IMR-90 (cell line): ENCODE results near the genes CA6 and CTNNBIP1.

DNA sequence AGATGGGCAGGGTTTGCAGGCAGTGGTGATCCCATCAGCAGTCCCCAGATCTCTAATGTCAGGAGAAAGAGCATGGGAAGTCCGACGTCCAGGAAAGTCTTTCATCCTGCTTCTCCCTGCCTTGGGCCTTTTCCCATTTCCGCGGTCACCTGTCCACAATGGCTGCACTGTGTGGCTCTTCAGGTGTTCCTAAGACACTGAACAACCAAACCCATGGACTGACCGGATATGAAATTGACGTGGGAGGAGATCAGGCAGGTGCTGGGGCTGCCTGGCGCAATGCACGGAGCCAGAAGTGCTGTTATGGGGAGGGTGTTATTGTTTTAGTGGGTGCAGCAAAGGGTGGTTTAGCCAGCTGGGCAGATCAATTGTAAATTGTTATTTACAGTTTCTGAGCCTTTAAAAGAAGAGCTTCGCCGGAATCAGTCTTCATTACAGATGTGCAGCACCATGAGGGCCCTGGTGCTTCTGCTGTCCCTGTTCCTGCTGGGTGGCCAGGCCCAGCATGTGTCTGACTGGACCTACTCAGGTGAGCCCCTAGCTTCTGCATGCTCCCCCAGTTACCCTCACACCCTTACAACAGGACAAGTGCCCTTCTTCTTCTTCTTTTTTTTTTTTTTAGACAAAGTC lies at the start of gene CA6:
Gene CA6 (plus strand): TSS at position 432 of the 630 bp plus-strand sequence.
- RRBS, result no CpG with 5 or more reads among the region's 10 CpGs
CAGE:
- cytosol, long polyA plus RNA, result no peak
- long polyA plus RNA, result no peak
- nucleus, long polyA plus RNA, result no peak

DNA sequence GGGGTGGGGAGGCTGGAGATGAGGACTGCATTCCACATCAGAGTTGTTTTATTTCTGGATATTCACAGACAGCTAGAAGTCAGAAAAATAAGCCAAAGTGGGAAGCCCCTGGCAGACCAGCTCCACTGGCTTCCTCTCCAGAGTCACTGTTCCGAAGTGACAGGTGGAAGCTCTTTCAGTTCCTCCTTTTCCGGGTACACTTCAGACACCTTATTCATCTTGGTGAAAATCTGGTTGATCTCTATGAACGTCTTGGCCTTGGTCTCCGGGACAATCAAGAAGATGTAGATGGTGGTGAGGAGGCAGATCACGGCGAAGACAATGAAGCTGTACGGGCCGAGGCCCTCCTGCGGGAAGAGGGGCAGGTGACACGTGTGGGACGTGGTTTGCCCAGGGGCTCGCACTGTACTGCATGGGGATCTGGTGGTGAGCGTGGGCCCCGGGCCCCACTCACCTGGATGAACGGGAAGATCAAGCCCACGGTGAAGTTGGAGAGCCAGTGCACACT lies 11.3 kb upstream of the SLC2A7 start:
- RRBS, result 63% methylated on average over 3 of the region's 16 CpGs
CAGE:
- cytosol, long polyA plus RNA, result no peak
- long polyA plus RNA, result no peak
- nucleus, long polyA plus RNA, result no peak

DNA sequence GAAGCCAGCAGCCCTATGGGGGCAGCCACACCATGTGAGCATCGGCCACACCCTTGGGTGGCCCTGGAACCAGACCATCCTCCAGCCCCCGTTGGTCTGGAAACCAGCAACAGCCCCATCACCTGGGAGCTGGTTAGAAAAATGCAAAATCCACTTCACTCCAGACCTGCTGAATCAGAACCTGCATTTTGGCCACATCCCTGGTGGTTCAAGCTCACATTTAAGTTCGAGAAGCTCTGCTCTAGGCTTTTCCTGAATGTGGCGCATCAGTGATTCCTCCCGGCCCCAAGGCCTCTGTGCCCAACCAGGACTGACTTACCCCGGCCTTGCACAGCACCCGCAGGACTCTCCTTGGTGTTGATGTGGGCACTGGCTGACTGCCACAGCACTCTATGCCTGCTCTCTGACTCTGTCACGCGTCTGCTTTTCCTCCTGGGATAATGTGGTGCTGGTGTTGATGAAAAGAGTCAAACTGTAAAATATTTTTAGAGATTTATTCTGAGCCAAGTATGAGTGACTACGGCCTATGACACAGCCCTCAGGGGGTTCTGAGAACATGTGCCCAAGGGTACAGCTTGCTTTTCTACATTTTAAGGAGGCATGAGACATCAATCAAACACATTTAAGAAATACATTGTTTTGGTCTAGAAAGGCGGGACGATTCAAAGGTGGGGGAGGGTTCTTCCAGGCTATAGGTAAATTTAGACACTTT lies 15.4 kb upstream of the SLC2A5 start:
- RRBS, result 60% methylated on average over 1 of the region's 12 CpGs
CAGE:
- cytosol, long polyA plus RNA, result no peak
- long polyA plus RNA, result no peak
- nucleus, long polyA plus RNA, result no peak

DNA sequence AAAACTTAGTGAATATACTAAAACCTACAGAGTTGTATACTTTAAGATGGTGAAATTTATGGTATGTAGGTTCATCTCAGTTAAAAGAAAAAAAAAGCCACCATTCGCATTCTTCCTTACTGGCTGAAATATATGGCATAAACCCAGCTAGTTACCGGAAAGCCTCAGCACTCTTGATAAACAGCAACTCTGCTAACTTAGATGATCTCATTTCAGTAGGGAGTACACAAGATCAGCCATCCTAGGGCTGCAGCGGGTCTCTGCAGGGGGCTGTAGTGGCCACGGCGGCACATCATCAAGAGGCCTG lies 48.1 kb upstream of the H6PD start:
- RRBS, result no CpG with 5 or more reads among the region's 5 CpGs
CAGE:
- cytosol, long polyA plus RNA, result no peak
- long polyA plus RNA, result no peak
- nucleus, long polyA plus RNA, result no peak

DNA sequence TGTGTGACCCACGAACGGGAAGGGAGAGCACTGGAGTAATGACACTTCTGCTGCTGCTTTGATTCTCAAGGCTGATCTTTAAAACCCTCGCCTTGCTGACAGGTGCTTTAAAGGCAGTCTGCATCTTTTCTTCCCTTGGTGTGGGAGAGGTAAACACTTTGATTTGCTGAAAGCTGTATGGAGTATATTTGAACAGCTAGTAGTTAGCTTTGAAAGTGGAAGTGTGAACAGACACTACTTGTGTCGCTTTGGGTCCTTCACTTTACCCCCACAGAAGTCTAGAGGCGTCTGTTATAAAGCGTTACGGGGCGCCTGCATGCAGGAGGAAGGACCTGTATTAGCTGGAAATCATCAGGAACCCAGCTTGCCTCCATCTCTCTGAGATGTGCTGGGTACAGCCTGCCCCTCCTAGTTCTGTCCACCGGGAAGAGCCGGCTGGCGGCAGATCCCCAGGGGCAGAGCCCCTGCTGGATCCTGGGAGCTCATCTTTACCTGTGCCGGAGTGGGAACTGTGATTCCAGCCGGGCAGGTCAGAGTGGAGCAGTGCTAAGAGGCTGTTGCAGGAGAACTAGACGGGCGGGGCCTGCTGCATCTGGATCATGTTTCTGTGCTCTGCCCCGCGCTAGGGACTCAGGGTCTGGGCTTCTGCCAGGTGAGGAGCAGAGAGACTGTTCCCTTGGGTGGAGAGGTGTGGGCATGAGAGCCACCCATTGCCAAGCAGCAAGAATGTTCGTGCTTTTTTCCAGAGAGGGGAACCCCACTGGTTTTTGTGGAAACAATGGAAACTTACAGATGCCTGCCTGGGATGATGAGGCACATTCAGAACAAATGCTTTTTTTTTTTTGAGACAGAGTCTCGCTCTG lies 22.3 kb upstream of the SPSB1 start:
- RRBS, result 66% methylated on average over 3 of the region's 19 CpGs
CAGE:
- cytosol, long polyA plus RNA, result no peak
- long polyA plus RNA, result no peak
- nucleus, long polyA plus RNA, result no peak

DNA sequence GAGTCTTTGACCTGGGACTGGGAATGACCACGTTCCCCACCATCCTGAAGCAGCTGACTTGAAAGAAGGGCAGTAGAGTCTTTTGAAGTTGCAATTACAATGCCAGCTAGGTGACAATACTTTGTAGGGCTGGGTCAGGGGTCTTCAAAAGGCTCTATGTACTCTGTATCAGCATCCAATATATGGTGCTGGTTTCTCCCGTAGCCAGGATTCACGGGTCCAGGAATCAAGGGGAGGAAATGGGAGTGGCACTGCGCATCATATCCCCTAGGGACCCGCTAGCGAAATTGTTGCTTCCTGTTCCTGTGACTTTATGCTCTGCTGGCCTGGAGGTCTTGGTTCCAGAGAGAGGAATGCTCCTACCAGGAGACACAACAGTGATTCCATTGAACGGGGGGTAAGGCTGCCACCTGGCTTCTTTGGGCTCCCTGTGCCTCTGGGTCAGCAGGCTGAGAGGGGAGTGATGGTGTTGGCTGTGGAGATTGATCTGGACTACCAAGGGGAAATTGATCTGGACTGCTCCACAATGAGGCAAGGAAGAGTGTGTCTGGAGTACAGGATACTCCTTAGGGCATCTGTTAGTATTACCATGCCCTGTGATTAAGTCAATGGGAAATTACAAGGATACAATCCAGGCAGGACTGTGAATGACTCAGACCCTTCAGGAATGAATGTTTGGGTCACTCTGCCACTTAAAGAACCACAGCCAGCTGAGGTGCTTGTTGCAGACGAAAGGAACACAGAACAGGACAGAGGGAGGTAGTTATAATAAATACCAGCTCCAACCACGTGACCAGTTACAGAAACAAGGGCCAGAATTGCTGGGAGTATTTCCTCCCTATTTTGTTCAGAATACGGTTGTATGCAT lies 10.2 kb downstream of the SPSB1 start:
- RRBS, result no CpG with 5 or more reads among the region's 10 CpGs
CAGE:
- cytosol, long polyA plus RNA, result no peak
- long polyA plus RNA, result no peak
- nucleus, long polyA plus RNA, result no peak

DNA sequence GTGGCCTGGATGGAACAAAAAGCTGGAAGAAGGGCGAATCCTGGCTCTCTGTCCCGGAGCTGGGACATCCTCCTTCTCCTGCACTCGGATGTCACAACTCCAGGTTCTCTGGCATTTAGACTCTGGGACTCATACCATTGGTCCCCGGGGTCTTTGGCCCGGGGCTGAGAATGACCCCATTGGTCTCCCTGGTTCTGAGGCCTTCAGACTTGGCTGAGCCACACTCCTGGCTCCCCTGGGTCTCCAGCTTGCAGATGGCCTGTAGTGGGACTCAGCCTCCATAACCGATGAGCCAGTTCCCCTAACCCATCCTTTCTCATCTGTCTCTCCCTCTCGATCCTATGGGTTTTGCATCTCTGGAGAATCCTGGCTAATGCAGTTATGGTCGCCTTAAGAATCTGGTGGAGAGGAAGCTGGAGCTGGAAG lies 11.4 kb downstream of the SPSB1 start:
- RRBS, result 95% methylated on average over 3 of the region's 8 CpGs
CAGE:
- cytosol, long polyA plus RNA, result no peak
- long polyA plus RNA, result no peak
- nucleus, long polyA plus RNA, result no peak

DNA sequence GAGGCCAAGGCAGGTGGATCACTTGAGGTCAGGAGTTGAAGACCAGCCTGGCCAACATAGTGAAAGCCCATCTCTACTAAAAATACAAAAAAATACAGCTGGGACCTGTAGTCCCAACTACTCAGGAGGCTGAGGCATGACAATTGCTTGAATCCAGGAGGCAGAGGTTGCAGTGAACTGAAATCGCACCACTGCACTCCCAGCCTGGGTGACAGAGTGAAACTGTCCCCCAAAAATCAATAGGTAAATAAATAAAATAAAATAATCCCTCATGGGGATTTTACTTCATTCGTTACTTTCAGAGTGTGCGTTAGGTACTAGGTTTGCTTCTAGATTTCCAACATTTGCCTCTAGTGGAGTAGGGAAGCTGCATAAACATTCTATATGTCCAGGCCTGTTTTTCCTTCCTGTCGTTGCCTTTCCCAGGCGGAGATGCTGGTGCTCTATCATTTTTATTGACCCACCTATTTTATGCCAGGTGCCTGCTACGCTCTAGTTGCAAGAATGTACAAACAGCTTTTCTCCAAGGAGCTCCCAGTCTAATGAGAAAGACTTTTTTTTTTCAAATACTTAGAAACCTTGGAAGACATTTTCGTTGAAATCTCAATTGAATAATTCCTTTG lies 12.0 kb downstream of the SLC25A33 start:
- RRBS, result no CpG with 5 or more reads among the region's 7 CpGs
CAGE:
- cytosol, long polyA plus RNA, result no peak
- long polyA plus RNA, result no peak
- nucleus, long polyA plus RNA, result no peak

DNA sequence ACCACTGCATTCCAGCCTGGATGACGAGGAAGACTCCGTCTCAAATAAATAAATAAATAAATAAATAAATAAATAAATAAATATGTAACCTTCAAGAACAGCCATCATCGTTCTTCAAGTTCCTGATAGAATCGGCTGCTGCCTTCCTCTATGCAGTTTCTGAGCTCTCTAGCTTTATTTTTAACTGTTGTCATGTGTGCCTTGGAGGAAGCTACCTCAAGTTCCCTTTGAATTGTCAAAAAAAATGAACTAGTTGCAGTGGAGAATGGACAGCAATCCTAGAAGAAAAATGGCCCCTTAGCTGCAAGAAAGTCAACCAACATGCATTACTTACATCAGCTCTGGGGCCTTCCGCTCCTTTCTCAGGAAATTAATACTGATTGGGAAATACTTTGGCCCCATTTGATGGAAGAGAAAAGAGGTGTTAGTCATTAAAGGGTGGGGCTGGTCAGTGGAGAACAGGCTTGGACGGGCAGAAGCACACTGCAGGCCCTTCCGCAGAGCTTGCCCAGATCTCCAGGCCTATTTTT lies 7.0 kb upstream of the PIK3CD start:
- RRBS, result no CpG with 5 or more reads among the region's 7 CpGs
CAGE:
- cytosol, long polyA plus RNA, result no peak
- long polyA plus RNA, result no peak
- nucleus, long polyA plus RNA, result no peak

DNA sequence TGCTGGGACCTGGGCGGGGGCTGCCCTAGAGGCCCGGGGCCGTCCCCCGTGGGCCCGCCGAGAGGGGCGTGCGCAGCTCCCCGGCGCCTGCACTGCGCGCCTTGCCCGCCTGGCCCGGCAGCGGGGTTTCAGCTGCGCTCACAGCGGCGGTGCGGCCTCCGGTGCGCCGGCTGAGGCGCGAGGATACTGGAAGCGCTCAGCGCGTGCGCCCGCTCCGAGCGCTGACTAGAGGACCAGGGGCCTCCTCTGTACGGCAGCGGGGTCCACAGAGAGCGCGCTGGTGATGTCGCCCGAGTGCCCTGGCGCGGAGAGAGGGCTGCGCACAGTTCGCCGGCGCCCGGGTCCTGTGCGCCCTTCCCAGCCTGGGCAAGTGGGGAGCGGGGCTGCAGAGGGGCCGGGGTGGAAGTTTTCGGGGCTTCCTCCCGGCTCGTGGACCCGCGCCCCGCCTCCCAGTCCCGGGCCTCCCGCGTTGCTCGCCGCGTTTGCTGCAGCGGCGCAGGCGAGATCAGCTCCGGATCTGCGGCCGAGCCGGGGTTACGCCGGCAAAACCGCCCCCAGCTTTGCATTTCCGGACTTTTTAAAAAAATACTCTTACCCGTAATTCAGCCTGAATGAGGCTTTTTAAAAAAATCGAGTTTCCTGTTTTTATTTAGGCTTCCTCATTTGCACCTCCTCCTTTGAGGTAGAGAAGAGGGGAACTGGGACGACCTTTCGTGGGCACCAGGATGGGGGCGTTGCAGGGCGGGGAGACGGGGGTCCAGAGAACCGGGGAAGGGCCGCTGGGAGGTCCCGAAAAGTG lies 666 bp downstream of the PIK3CD start:
- RRBS, result 2% methylated on average over 33 of the region's 80 CpGs
CAGE:
- cytosol, long polyA plus RNA, result no peak
- long polyA plus RNA, result no peak
- nucleus, long polyA plus RNA, result no peak

DNA sequence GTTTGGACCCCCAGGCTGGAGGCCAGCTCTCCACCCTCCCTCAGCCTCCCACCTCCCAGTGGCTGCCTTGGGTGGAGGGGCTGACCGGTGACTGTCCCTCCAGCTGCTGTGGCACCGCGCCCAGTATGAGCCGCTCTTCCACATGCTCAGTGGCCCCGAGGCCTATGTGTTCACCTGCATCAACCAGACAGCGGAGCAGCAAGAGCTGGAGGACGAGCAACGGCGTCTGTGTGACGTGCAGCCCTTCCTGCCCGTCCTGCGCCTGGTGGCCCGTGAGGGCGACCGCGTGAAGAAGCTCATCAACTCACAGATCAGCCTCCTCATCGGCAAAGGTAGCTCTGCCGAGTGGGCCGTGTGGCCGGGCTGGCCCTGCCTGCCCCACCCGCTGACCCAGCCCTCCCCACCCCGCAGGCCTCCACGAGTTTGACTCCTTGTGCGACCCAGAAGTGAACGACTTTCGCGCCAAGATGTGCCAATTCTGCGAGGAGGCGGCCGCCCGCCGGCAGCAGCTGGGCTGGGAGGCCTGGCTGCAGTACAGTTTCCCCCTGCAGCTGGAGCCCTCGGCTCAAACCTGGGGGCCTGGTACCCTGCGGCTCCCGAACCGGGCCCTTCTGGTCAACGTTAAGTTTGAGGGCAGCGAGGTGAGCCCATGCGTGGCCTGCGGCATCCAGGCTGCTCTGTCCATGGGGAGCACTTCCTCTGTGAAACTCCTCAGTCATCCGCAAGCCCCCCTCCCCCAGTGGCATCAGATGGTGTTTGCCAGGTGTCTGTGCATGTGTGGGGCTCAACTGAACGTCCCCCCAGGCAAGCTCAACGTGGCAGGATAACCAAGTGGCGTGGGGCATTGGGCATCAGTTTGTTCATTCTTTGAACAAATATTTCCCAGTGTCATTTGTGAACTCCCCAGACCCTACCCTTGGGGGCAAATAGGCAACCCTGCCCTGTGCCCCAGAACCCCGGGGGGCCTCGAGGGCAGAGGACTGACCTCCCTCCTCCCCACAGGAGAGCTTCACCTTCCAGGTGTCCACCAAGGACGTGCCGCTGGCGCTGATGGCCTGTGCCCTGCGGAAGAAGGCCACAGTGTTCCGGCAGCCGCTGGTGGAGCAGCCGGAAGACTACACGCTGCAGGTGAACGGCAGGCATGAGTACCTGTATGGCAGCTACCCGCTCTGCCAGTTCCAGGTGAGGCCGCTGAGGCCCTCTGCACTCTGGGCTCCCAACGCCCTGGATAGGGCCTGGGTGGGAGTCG lies 64.3 kb downstream of the PIK3CD start:
- RRBS, result 85% methylated on average over 4 of the region's 59 CpGs
CAGE:
- cytosol, long polyA plus RNA, result no peak
- long polyA plus RNA, result no peak
- nucleus, long polyA plus RNA, result no peak

DNA sequence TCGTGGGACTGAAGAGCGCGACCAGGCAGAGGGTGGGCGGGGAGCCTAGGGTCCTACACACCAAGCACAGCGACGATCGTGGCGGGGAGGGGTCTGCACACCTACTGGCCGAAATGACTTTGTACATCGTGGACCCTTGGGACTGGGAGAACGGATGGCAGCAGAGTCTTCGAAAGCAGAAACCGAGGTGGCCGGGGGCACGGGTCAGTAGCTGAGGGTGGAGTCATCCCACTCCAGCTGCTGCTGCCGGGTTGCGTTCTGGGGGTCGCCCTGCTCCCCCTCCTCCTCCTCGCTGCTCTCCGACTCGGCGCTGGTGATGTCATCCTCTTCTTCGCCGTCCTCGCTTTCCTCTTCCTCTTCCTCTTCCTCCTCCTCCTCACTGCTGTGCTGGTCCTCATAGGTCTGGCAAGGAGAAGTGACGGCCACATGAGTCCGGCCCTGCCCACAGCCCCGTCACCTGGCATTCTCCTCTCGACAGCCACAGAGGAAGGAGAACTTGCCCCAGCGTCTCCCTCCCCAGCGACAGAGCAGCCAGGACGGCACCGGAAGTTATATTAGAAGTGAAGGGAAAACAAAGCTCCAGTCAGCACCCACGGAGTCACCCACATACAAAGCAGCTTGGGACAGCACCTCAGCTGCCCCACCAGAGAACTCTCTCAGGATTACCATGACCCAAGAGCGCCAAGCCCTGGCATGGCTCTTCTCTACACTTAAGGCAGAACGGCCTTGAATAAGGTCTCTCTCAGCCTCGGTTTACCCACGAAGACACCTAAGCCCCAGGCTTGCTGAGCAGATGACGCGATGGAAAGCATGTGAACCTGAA lies 79.0 kb downstream of the PIK3CD start:
- RRBS, result 92% methylated on average over 3 of the region's 40 CpGs
CAGE:
- cytosol, long polyA plus RNA, result no peak
- long polyA plus RNA, result no peak
- nucleus, long polyA plus RNA, result no peak

- RRBS, result 100% methylated on average over 2 of the region's 7 CpGs
CAGE:
- cytosol, long polyA plus RNA, result no peak
- long polyA plus RNA, result no peak
- nucleus, long polyA plus RNA, result no peak
Measured at GRCh38 chr1:9733365-9733569, 81.7 kb downstream of the PIK3CD start.

- RRBS, result no CpG with 5 or more reads among the region's 15 CpGs
CAGE:
- cytosol, long polyA plus RNA, result no peak
- long polyA plus RNA, result no peak
- nucleus, long polyA plus RNA, result no peak
Measured at GRCh38 chr1:9751355-9751863, 72.4 kb downstream of the CLSTN1 start.

GRCh38 chr1:9909921-9910451 lies at the start of gene CTNNBIP1:
CTNNBIP1 (minus strand) TSS chr1:9910269.
- RRBS, result 2% methylated on average over 12 of the region's 81 CpGs
CAGE:
- cytosol, long polyA plus RNA, result start-site peak on the minus strand at chr1:9910132-9910159, 31 and 24 reads in 2 replicates
- long polyA plus RNA, result no peak
- nucleus, long polyA plus RNA, result no peak

GRCh38 chr1:9961085-9961726 lies 17.9 kb downstream of the NMNAT1 start:
- RRBS, result no CpG with 5 or more reads among the region's 6 CpGs
CAGE:
- cytosol, long polyA plus RNA, result no peak
- long polyA plus RNA, result no peak
- nucleus, long polyA plus RNA, result no peak

- RRBS, result no CpG with 5 or more reads among the region's 6 CpGs
CAGE:
- cytosol, long polyA plus RNA, result no peak
- long polyA plus RNA, result no peak
- nucleus, long polyA plus RNA, result no peak
Measured at GRCh38 chr1:10258017-10258887, 47.9 kb downstream of the KIF1B start.

DNA sequence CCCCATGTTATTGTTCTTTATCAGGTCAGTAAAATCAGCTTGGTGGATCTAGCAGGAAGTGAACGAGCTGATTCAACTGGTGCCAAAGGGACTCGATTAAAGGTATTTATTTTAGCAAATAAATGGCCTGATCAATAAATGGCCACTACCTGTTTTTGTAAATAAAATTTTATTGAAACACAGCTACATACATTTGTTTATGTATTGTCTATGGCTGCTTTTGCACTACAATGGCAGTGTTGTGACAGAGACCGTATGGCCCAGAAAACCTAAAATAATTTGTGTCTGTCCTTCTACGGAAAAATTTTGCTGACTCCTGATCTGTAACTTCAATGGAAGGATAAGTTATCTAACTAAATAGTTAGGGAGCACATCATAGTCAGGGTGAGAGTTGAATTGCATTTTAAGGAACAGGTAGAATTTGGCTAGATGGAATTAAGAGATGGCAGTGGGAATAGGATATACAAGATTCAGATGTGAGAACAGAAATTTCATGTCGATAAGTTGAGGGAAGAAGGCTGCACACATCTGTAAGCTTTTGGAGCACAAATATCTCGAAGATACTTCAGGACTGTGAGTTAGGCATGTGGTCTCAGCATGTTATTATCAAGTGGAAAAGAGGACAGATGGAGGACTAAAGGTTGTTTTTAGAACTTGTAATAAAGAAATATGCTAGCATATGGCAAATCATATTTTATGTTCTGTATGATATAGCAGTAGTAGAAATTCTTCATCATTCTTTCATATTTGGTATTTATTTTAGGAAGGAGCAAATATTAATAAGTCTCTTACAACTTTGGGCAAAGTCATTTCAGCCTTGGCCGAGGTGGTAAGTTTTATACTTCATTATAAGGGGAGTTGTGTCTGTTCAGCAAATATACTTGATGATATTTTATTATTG lies 61.4 kb downstream of the KIF1B start:
- RRBS, result no CpG with 5 or more reads among the region's 7 CpGs
CAGE:
- cytosol, long polyA plus RNA, result no peak
- long polyA plus RNA, result no peak
- nucleus, long polyA plus RNA, result no peak

GRCh38 chr1:10339728-10340249 lies 59.1 kb upstream of the PGD start:
- RRBS, result no CpG with 5 or more reads among the region's 8 CpGs
CAGE:
- cytosol, long polyA plus RNA, result no peak
- long polyA plus RNA, result no peak
- nucleus, long polyA plus RNA, result no peak

- RRBS, result no CpG with 5 or more reads among the region's 2 CpGs
CAGE:
- cytosol, long polyA plus RNA, result no peak
- long polyA plus RNA, result no peak
- nucleus, long polyA plus RNA, result no peak
Measured at GRCh38 chr1:10376682-10377096, 22.2 kb upstream of the PGD start.